Bronchus (tissue), 1 donor: ENCODE measurements around a stretch of chr16.

DNA sequence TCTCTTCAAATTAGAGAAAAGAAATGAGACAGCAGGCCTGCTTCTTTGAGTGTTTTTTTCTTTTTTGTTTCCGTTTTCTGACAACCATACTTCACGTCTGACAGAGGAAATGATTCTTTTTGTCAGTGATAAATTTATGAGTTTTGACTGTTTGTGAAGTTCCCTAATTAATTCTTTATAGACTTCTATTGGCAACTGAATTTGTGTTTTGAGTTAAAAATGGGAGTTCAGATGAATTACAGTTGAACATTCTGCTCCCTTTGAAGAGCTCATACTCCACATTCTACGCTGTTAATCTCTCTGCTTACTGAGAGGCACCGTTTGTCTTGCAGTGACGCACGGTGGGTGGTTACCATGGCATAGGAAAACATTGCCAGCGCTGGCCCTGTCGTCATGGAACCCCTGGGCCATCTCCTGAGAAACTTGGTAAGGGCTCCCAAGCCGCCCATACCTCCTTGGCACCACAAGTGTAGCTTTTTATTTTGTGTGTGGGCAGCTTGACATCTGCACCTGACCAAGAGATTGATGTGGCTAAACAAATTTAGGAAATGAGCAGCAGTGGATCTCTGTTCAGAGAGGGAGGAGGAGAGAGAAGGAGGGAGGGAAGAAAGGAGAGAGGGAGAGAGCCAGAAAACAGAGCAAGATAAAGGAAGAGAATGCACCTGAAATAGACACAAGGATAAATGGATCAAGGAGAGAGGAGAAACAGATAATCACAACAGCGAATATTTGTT, 398.4 kb downstream of the HAPSTR1 start:
- PRO-cap, result no peak

- PRO-cap, result no peak
Measured at GRCh38 chr16:9541697-9542702, 450.6 kb downstream of the HAPSTR1 start.

- PRO-cap, result no peak
Measured at GRCh38 chr16:9545353-9545964, 454.0 kb downstream of the HAPSTR1 start.

- PRO-cap, result no peak
Measured at GRCh38 chr16:9674141-9674673, 508.0 kb downstream of the GRIN2A start.

- PRO-cap, result no peak
Measured at GRCh38 chr16:10080409-10080781, 101.8 kb downstream of the GRIN2A start.

GRCh38 chr16:10578328-10579394, 1.7 kb downstream of the EMP2 start:
- PRO-cap, result bidirectional peak, plus-strand start at chr16:10579073, minus-strand start at chr16:10578598; unidirectional peak, plus-strand start at chr16:10579121

- PRO-cap, result unidirectional peak, plus-strand start at chr16:10579775; bidirectional peak, plus-strand start at chr16:10580157, minus-strand start at chr16:10580049
Measured at GRCh38 chr16:10579395-10580440, 680 bp downstream of the EMP2 start.

- PRO-cap, result no peak
Measured at GRCh38 chr16:10601029-10602120, 21.0 kb upstream of the EMP2 start.

DNA sequence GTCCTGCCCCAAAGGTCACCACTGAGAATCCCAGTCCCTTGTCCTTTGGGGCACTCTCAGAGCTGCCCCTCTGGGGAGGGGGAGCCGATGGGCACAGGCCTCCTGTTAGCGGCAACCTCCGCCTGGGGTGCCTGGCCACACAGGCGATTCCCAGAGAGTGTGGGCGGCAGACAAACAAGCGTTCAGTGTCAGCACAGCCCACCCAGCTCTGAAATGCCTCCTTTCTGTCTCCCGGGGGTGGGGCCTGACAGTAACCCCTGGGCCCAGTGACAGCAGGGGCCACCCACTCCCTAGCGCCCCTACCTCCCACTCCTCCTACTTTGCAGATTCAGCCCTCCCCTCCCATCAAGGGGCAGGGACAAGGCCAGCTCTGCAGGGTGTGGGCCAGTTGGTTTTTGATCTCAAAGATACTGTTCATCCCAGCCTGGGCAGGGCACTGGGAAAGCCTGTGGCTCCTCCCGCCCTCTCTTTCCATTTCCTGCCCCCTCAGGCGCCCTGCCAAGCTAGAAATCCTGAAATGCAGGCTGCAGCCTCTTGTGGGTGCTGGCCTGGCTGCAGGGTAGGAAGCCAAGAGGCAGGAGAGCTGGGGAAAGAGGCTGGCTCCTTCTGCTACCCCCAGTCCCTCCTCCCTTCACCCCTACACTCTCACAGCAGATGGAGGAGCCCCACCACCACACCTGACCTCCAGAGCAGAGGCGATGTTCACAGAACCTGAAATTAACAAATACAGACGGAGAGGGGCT, 36.7 kb upstream of the EMP2 start:
- PRO-cap, result bidirectional peak, plus-strand start at position 537 of the sequence, minus-strand start at position 409 of the sequence

DNA sequence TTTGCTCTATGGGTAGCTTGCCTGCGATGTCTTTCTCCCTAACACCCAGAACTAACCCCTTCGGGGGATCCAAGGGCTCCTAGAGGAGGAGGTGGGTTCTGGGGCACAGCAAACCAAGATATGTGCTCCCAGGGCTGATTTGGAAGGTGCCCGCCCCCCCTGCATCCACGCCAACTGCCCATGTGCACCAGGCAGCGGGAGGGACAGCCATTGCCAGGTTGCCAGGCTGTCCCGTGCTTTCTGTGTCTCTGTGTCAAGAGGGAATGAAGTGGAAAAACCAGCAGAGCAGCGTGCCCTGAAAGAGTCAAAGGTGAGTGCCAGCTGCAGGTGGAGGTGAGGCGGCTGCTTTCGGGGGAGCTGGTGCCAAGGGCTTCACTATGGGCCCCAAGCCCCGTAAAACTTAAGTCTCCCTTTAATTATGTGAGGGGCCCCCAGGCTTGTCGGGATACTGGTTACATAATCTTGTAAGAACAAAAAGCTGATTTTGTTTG, 6.4 kb downstream of the TEKT5 start:
- PRO-cap, result bidirectional peak, plus-strand start at position 313 of the sequence, minus-strand start at position 250 of the sequence

DNA sequence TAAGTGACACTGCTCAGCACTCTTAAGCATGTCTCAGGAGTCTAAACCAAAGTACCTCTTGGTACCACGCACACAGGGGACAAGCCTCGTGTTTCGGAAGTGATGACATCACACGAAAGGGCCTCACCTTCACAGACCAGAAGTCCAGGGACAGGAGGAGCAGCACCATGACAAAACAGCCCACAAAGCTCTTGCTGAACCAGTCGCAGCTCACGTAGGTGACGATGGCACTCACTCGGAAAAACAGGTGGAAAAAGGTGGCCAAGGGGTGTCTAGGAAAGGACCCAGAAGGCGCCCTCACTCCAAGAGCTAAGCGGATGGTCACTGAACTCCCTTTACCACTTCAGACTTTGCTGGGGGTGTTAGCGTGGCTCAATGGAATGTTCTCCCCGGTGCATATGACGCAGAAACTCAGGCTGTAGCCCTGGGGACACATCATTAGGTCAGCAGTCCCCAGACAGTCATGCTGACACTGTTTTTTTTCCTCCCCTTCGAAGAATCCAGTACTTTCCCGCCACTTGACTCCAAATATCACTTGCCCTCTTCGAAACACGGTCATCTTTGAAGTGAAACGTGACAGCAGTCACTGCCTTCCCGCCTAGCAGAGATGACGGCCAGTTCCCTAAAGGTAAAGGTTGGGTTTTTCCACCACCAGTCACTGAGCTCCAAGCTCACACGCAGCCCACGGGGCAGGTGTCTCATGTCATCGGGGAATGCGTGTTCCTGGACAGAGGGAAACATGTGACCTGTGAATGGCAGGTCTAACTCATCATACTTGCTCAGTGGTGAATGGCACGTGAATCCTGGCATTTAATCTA, 31.4 kb downstream of the NUBP1 start:
- PRO-cap, result no peak

GRCh38 chr16:10827516-10827958, 8.9 kb upstream of the TVP23A start:
- PRO-cap, result no peak

- PRO-cap, result no peak
Measured at GRCh38 chr16:10829515-10829877, 10.9 kb upstream of the TVP23A start.

DNA sequence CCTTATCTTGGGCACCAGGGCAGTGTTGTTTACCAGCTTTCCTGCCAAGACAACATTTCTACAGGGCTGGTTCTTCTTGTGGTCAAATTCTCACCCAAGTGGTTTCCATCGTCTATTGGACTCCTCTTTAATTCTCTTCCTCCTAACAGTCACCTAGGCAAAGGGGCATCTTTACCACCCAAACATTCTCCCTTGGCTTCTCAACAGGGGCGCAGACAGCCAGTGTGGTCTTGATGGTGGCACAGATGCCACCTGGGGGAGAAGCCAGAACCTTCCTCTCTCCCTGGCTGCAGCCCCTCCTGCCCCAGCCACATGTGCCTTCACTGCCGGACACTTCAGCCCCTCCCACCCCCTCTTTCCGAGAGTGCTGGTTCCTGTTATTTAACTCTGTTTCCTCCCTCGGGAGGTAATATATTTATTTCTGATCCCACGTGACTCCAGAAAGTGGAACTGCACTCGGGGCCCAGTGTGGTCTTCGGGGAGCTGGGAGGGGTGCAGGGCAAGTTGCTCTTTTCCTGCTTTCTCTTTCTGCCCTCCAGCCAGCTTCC, 8.5 kb upstream of the CIITA start:
- PRO-cap, result bidirectional peak, plus-strand start at position 478 of the sequence, minus-strand start at position 358 of the sequence

GRCh38 chr16:10885333-10885941, 8.4 kb downstream of the CIITA start:
- PRO-cap, result no peak

DNA sequence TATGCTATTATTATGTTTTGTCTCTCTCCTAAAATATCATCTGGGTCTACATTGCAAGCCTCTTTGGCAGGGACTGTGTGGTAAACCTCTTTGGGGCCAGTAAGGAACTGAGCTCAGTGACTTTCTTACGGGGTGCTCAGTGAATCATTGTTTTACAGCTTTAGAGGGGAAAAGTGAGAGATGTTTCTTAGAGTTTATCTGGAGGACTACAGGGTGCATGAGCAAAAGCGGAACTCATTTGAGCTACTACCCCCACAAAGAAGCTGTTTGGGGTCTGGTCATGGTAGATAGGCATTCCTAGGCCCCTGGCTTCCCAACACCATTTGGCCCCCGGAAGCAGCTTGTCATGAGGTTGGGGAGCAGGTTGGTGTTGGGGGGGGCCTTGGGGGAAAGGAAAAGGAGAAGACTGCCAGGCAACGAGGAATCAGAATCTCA, 9.9 kb downstream of the CIITA start:
- PRO-cap, result no peak

DNA sequence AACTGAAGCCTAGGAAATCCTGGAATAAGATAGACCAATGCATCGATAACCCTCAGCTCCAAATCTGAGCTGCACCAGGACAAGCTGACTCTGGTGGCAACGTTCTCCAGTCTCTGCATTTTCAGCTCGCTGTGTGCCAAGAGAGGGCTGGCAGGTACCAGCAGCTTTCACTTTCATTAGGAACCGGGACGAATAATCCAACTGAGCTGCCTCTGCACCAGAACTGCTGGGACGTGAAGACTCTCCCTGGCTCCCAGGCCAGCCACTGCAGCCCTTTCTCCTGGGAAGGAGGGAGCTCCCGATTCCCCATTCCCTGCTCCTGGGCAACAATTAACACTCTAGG, 4.8 kb downstream of the DEXI start:
- PRO-cap, result bidirectional peak, plus-strand start at position 220 of the sequence, minus-strand start at position 119 of the sequence

DNA sequence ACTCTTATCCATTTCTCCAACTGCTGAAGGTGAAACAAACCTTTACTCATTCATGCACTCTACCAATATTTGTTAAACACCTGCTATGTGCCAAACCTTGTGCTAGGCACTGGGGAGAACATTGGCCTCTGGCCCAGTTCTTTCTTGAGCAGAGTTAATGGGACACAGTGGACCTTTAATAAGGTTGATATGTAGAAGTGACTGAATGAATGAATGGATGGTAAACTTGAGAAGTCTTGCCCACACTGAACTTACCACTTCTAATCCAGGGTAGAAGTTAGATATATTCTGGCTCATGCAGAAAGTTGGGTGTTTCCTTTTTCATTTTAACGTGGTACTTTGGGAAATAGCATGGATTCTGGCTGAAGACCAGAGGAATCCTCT, 914 bp upstream of the CLEC16A start:
- PRO-cap, result no peak

- PRO-cap, result no peak
Measured at GRCh38 chr16:10965299-10965990, 21.1 kb downstream of the CLEC16A start.

GRCh38 chr16:11032780-11033235, 88.4 kb downstream of the CLEC16A start:
- PRO-cap, result no peak